Heart (tissue), 3 donors: ENCODE measurements around a stretch of chr5.

DNA sequence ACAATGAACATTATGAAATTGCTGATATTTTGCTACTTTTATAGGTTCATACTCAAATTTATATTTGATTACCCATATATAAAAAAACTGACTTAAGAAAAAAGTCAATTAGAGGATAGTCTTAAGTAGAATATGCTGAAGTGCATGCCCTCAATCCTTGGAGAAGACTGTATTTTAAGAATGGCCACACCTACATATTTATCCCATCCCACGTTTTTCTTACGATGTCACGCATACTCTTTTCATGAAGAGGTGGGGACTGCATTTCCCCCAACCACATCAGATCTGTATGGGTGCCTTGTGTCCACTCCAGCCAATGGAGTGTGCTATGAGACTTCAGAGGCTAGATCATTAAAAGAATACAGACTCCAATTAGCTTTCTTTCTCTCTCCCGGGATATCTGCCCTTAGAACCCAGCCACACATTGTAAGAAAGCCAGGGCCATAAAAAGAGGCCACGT, 21.7 kb downstream of the IL6ST start:
- RAMPAGE, long total RNA, 2 experiments: no peak in any of the 2 experiments

GRCh38 chr5:55995918-55996318, 1.2 kb upstream of the IL6ST start:
- RAMPAGE, long total RNA, 2 experiments: no peak in any of the 2 experiments

DNA sequence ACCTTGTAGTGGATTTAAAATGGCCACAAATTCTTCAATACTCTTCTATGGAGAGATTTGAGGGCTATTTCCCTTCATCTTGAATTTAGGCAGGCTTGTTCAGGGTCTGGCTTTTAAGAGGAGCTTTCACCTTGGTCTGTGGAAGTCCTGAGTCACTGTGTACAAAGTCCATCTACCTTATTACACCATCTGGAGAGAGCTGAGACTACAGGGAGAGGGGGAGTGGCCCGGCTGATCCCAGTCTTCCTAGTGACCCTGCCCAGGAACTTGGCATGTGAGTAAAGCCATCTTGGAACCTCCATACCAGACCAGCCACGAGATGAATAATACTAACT, 8.3 kb upstream of the IL6ST start:
- RAMPAGE, long total RNA, 2 experiments: no peak in any of the 2 experiments

DNA sequence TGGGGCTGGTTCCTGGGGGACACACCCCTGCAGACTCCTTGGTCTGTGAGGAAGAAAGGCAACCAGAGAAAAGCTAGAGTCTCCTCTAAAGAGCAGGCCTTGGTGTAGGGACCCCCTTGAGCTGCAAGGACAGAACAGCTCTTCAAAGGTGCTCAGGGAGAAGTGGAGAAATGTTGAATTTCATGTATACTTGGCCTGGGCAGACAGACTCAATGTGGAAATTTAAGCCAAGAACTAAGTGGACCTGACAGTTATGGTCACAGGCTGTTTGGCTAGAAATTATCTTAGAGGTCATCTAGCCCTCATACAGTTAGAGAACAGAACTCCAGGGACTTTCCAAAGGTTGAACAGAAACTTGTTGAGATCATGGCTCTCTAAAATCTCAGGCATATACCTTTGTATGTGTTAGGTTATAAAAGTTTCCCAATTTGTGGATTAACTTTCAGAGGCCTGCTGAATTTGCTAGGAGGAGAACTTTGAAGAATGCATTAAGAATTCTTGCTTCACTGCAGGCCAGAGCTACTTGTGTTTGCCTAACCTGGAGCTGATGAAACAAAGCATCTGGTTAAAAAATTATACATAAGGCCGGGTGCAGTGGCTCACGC, 35.1 kb upstream of the IL6ST start:
- RAMPAGE, long total RNA, 2 experiments: no peak in any of the 2 experiments

GRCh38 chr5:56167622-56167957, 65.5 kb downstream of the ANKRD55 start:
- RAMPAGE, long total RNA, 2 experiments: no peak in any of the 2 experiments

- RAMPAGE, long total RNA, 2 experiments: no peak in any of the 2 experiments
These were observed 11.4 kb downstream of the ANKRD55 start for GRCh38 chr5:56221731-56222180.

- RAMPAGE, long total RNA, 2 experiments: no peak in any of the 2 experiments
These were observed 155.3 kb upstream of the MAP3K1 start for GRCh38 chr5:56659973-56660432.

DNA sequence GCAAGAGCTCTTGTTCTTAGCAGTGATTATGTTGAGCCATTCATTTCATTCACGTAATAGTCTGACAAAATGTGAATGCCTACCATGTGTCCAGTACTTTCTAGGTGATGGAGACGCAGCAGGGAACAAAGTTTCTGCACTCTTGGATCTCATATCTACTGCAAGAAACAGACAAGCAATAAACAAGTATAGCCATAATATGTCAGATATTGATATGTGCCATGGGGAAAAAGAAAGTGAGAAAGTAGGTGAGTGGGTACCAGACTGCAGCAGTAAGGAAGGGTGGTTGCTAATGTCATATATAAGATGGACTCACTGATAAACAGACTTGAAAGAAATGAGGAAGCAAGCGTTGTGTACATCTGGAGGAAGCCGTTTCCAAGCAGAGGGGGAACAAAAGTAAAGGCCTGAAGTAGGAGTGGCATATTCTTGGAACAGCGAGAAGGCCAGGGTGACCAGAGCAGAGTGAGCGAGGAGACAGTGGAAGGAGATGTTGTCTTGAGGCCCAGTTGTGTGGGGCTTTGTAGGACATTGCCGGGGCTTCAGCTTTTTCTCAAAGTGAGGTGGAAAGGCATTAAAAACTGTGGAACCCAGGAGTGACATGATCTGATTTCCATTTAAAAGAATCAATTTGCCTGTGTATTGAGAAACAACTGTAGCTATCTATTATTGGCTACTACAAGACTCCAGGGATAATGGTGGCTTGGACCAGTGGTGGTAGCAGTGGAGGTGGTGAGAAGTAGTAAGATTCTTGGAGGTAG, 142.2 kb upstream of the MAP3K1 start:
- RAMPAGE, long total RNA, 2 experiments: no peak in any of the 2 experiments

- RAMPAGE, long total RNA, 2 experiments: no peak in any of the 2 experiments
These were observed 89.5 kb upstream of the MAP3K1 start for GRCh38 chr5:56725675-56726518.

- RAMPAGE, long total RNA, 2 experiments: no peak in any of the 2 experiments
These were observed 54.5 kb upstream of the MAP3K1 start for GRCh38 chr5:56760577-56761498.

GRCh38 chr5:56896693-56897111, 12.7 kb upstream of the SETD9 start:
- RAMPAGE, long total RNA, 2 experiments: no peak in any of the 2 experiments

DNA sequence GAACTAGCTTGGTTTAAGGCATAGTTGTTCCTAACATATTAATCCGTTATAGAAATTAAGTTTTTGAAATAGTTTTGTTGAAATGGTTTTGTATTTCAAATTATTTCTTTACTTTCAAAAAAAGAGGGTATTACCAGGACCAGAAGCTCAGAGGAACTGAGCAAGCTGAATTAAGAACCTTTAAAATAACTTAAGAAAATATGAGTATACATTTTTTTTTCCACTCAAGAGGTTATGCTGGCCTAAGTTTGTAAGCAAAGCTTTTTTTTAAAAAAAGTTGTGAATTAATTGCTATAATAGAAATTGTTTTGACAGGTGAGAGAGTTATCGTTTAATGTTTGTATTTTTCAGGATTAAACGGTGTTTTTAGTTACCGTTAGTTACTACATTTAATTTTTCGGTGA, 3.1 kb downstream of the GPBP1 start:
- RAMPAGE, long total RNA, 2 experiments: no peak in any of the 2 experiments

DNA sequence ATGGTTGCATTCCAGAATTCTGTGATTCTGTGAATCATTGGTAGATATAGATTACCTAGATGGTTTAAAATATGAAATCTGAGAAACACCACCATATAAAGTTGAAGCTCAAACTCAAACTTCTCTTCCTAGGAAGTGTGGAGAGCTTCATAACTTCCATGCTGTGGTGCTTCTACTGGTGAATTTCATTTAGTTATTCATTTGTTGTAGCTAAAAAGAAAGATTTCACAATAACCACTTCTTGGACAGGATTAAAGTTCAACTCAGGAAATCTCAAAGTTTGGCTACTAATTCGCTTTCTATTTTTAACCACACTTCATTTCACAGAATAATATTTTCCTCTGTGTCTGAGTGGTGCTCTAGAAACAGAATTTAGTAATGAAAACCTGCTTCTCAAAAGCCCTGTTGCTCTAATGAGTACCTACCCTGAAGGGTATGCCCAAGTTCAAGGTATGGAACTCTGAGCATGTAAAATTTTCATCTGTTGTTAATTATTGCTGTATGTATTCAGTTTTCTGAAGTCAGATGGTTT, 73.9 kb downstream of the ACTBL2 start:
- RAMPAGE, long total RNA, 2 experiments: no peak in any of the 2 experiments

GRCh38 chr5:57452737-57453512, 29.7 kb downstream of the ACTBL2 start:
- RAMPAGE, long total RNA, 2 experiments: no peak in any of the 2 experiments

DNA sequence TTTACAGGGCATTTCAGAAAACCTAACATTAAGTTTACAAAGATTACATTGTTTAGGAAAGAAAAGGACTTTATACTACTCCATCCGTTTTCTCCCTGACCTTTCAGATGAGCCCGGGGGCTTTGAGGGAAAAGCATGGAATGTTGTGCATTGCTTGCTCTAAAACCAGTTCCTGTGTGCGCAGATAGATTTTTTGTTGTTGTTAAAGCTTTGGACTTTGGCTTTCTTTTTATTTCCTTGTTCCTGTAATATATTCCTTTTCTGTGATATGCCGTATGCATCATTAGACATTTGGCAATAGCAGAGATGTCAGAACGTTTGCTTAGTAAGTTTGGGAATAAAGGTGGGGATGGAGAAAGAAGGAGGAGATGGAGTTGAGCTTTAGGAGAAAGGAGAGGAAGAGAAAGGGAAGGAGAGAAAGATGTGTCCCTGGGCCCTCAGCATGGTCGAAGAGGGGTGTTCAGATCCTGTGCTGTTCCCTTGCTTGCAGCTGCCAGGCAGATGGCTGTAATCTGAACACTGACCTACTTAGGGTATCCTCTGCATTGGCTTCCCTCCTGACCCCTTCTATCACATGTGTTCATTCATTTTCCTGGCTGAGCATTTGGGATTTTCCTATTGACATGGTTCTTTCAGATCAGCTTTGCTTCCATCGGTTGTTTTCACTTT, 26.3 kb downstream of the ACTBL2 start:
- RAMPAGE, long total RNA, 2 experiments: no peak in any of the 2 experiments

GRCh38 chr5:57663470-57664012, 180.9 kb upstream of the ACTBL2 start:
- RAMPAGE, long total RNA, 2 experiments: no peak in any of the 2 experiments

DNA sequence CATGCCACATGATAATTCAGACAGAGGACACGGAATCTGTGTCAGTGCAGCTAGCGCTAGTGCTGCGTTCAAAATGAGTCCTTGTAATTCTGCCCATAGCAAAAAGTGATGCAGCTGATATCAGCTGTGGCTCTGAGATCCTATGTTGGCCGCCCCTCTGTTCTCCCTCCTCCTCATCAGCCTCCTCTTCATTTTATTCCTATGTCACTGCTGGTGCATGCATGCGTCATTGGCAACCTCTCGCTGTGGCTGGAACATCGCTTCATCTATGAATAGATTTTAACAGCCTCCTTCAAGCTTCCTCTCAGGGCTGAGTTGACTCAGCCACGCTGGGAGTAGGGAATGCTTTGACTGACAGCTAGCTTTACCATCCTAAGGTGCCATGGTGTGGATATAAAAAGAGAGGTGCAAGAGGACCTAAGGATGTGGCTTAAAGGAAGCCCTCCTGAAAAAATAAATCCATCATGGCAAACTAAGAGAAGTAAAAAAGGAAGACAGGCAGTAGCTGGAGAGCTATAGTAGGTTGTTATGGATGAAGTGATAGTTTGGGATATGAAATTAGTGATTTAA, 303.5 kb downstream of the PLK2 start:
- RAMPAGE, long total RNA, 2 experiments: no peak in any of the 2 experiments

GRCh38 chr5:58459351-58459659, 581 bp downstream of the PLK2 start:
- RAMPAGE, long total RNA, 2 experiments: no peak in any of the 2 experiments

DNA sequence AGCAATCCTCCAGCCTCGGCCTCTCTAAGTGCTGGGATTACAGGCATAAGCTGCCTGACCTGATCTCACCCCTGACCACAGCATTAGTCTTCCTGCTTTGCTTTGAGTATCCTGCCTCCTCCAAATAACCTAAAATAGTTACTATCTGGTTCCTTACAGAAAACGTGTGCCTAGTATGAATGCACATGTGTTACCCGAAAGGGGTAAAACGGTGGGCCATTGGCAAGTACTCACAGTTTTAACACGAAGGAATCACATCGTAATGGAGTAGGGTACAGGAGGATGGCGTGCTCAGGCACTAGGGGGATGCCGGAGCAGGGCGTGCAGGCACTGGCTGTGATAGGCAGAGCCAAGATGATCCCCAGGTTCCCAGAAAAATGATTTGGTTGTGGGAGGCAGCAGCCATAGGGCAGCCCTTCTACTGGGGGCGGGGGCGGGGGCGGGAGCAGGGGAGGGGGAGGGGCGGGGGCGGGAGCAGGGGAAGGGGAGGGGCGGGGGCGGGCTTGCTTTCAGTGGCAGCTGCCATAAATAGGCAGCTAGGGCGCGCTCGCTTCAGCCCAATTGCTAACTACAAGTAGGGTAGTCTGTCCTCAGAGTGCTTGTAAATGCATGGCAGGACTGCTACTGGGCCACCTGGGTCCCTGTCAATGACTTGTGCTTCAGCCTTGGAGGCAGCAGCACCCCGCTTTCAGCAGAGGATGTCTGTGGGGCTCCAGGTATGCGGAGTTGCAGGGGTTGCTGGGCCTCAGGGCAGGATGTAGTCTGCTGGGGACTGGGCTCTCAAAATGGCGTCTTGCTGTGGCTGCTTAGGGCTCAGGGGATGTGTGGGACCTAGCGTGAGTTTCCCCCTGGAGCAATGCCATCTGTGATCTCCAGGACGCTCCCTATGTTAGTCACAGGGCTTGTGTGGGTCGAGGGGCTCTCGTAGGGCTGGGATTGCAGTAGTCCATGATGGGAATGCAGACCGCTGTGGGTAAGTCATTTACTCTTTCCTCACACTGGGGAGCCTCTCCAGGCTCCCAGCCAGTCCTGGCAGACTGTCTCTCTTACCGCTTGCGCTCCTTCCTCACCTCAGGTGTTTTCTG, 354.3 kb downstream of the RAB3C start:
- RAMPAGE, long total RNA, 2 experiments: no peak in any of the 2 experiments

- RAMPAGE, long total RNA, 2 experiments: no peak in any of the 2 experiments
These were observed 560.2 kb downstream of the RAB3C start for GRCh38 chr5:59143078-59143428.